Tibial nerve (tissue), 3 donors: Measurements from ENCODE around the genes CYP26C1 and CYP2C18.

- PRO-cap, result no peak
- RAMPAGE, long total RNA, 3 experiments, result no peak in any of the 3 experiments
These were observed 2.6 kb downstream of the TNKS2 start for GRCh38 chr10:91800834-91801289.

GRCh38 chr10:91886870-91887742, 22.2 kb downstream of the FGFBP3 start:
- PRO-cap, result bidirectional peak, plus-strand start at chr10:91887328, minus-strand start at chr10:91887267
- RAMPAGE, long total RNA, 3 experiments, result no peak in any of the 3 experiments

- PRO-cap, result no peak
- RAMPAGE, long total RNA, 3 experiments, result start-site peak on the plus strand in 1 of 3 experiments, at chr10:91942471-91942494 at its widest, 17 reads per replicate
These were observed 18.8 kb downstream of the BTAF1 start for GRCh38 chr10:91942327-91942744.

- PRO-cap, result no peak
- RAMPAGE, long total RNA, 3 experiments, result start-site peak on the plus strand in 1 of 3 experiments, at chr10:91955174-91955761 at its widest, 9 reads per replicate
These were observed 31.8 kb downstream of the BTAF1 start for GRCh38 chr10:91954988-91956079.

- PRO-cap, result no peak
- RAMPAGE, long total RNA, 3 experiments, result no peak in any of the 3 experiments
These were observed 1.3 kb downstream of the IDE start for GRCh38 chr10:92572660-92573023.

- PRO-cap, result no peak
- RAMPAGE, long total RNA, 3 experiments, result no peak in any of the 3 experiments
These were observed 3.5 kb downstream of the HHEX start for GRCh38 chr10:92693045-92693904.

- PRO-cap, result no peak
- RAMPAGE, long total RNA, 3 experiments, result no peak in any of the 3 experiments
These were observed 30.3 kb upstream of the EXOC6 start for GRCh38 chr10:92818088-92818375.

- PRO-cap, result no peak
- RAMPAGE, long total RNA, 3 experiments, result no peak in any of the 3 experiments
These were observed at the start of gene CYP26C1 for GRCh38 chr10:93060727-93060926. CYP26C1 (plus strand) TSS chr10:93060798.

GRCh38 chr10:93166191-93166831, 92.6 kb downstream of the CYP26A1 start:
- PRO-cap, result no peak
- RAMPAGE, long total RNA, 3 experiments, result no peak in any of the 3 experiments

GRCh38 chr10:93258451-93258715, 184.7 kb downstream of the CYP26A1 start:
- PRO-cap, result no peak
- RAMPAGE, long total RNA, 3 experiments, result no peak in any of the 3 experiments

- PRO-cap, result no peak
- RAMPAGE, long total RNA, 3 experiments, result no peak in any of the 3 experiments
These were observed 25.8 kb downstream of the MYOF start for GRCh38 chr10:93456126-93456847.

DNA sequence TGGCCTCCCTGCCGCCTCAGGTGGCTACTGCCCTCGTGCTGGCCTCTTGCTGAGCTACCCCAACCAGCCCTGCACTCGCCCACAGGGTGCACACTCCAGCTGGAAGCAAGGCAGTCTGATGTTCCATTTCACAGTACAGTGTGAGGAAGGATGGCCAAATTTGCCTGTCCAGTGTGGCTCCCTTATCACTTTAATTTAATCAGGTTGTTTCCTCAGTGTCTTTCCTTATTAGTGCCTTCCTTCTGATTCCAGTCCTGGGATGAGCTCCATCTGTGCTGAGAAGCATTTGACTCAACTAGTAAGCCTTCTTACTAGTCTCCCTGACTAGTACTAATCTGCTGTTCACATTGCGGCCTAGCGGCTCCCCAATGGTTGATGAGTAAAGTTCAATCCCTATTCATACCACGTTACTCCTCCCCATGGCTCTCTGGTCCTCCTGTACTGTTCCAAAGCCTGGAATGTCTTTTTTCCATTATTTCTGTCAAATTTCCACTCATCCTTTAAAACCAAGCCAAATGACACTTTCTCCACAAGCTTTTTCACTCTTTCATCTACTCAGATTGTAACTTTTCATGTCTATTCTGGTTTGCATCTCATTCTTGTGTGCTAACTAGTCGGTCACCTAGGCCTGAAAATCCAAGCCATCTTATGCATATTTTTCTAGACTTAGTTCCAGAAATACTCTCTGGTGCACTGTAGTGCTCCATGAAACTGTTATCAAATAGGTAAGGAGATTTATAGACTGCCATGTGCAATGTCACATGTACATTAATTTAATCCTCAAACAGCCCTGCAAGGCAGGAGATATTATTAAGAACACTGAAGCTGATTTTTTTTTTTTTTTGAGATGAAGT, 8.0 kb downstream of the MYOF start:
- PRO-cap, result no peak
- RAMPAGE, long total RNA, 3 experiments, result start-site peak on the minus strand in 1 of 3 experiments, centred at positions 370 to 506 of the sequence, 6 reads per replicate

DNA sequence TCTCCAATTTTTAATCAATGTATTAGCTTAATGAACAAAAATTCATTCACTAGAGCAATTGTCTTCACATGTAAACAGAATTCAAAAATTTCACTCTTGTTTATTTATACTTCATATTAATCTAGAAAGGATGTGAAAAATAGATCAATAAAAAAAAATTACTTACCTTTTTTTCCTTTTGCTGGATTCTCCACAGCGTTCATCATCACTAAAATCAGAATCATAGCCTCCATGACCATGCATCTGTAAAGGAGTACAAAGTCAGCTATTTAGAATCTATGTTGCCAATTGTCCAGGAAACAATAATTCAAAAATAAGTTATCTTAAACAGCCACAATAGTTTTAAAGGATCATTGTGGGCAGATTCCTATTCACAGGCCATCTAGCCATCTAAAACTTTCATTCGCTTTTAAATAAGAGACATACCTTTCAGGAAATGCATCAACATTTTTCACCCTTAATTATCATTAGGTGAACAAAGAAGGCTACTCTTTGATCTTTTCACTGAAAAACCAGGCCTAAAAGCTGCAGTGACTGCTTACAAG, 2.5 kb downstream of the FRA10AC1 start:
- PRO-cap, result no peak
- RAMPAGE, long total RNA, 3 experiments, result start-site peak on the minus strand in 1 of 3 experiments, centred at position 243 of the sequence, 24 reads per replicate

DNA sequence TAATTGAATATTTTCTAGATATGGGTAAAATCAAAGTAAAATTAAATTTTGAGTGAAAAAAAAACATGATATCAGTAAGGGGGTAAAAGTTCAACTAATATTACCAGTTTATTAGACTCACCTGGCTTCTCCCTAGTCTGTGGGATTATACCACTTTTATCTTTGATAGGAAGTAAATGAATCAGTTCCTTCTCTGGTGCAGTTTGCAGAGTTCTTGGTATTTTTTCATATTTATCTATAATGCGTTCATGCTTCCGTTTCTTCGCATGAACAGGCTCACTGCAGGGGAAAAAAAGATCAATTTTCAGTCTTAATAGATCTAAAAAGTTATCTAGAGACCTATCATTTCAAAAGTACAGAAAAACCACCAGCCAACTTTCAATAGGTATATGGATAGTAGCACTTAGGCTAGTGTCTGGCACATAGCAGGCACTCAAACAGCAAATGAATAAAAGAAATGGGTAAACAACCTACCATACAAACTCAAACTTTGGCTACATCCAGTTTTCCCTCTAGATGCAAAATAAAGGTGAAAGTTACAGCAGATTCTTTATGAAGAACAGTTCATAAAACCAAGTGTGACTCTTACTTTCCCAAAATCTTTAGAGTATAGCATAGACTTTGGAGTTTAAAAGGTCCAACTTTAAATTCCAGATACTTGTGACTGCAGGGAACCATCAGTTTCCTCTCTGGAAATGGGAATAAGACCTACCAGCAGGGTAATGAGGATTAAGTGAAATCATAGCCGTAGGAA, 5.5 kb downstream of the NOC3L start:
- PRO-cap, result no peak
- RAMPAGE, long total RNA, 3 experiments, result no peak in any of the 3 experiments

- PRO-cap, result no peak
- RAMPAGE, long total RNA, 3 experiments, result no peak in any of the 3 experiments
These were observed 69.9 kb upstream of the HELLS start for GRCh38 chr10:94475662-94476096.

DNA sequence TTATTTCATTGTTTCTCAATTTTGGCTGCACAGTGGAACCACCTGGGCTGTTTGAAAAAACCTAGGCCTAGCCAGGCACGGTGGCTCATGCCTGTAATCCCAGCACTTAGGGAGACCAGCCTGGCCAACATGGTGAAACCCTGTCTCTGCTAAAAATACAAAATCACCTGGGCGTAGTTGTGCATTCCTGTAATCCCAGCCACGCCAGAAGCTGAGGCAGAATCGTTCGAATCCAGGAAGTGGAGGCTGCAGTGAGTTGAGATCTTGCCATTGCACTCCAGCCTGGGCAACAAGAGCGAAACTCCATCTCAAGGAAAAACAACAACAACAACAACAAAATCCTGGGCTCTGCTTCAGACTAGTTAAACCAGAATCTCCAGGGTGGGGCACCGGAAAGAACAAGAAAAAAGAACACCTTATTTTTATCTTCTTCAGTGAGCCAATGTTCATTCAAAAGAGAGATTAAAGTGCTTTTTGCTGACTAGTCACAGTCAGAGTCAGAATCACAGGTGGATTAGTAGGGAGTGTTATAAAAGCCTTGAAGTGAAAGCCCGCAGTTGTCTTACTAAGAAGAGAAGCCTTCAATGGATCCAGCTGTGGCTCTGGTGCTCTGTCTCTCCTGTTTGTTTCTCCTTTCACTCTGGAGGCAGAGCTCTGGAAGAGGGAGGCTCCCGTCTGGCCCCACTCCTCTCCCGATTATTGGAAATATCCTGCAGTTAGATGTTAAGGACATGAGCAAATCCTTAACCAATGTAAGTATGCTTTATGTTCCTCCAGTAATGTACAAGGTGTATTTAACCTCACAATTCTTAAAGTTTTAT, at the start of gene CYP2C18:
CYP2C18 (plus strand) TSS at position 494 of the 821 bp plus-strand sequence.
- PRO-cap, result no peak
- RAMPAGE, long total RNA, 3 experiments, result no peak in any of the 3 experiments

DNA sequence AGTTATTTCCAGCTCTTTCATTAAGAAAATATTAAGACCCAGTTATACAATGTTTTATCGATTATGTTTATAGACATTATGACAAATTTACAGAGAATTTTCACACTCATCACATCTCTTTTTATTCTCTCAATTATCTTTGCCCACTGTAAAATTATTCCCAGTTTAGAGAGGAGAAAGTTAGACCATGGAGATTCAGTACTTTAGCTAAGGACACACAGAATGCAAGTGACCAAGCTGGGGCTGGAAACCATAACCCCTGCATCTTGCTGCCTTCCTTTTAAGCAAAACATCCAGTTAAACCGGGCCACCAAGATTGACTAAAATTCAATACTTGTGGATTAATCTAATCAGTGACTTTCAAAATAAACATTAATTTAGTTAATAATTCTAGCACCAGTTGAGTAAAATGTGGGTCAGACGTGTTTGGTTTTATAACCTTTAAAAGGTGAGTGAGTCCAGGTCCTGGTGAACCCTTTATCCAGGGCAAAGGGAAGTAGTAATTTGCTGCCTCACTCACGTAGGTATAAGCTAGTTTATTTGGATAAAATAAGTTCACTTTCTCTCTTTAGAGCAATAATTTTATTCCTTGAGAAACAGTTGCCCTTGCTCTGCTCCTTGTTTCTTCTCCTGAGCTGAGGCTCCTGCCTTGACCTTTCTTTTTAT, 1.9 kb upstream of the CYP2C8 start:
- PRO-cap, result no peak
- RAMPAGE, long total RNA, 3 experiments, result no peak in any of the 3 experiments

DNA sequence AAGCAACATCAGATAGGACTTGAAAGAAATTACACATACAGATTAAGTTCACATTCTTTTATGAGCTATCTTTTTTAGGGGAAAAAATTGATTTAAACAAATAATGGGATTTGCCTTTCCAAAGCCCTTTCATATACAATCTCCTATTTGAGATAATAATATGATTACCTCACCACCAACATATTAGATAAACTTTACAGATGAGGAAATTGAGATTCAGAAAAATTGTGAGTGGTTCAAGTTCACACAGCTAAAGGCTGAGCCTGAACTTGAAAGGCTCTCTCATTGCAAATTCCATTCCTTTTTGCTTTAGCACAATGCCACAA, 14.9 kb downstream of the PDLIM1 start:
- PRO-cap, result no peak
- RAMPAGE, long total RNA, 3 experiments, result no peak in any of the 3 experiments

GRCh38 chr10:95280673-95281153, 10.1 kb downstream of the PDLIM1 start:
- PRO-cap, result no peak
- RAMPAGE, long total RNA, 3 experiments, result no peak in any of the 3 experiments

GRCh38 chr10:95469302-95469772, 91.8 kb downstream of the SORBS1 start:
- PRO-cap, result no peak
- RAMPAGE, long total RNA, 3 experiments, result no peak in any of the 3 experiments